ENCODE data around the gene CCDC150.

DNA sequence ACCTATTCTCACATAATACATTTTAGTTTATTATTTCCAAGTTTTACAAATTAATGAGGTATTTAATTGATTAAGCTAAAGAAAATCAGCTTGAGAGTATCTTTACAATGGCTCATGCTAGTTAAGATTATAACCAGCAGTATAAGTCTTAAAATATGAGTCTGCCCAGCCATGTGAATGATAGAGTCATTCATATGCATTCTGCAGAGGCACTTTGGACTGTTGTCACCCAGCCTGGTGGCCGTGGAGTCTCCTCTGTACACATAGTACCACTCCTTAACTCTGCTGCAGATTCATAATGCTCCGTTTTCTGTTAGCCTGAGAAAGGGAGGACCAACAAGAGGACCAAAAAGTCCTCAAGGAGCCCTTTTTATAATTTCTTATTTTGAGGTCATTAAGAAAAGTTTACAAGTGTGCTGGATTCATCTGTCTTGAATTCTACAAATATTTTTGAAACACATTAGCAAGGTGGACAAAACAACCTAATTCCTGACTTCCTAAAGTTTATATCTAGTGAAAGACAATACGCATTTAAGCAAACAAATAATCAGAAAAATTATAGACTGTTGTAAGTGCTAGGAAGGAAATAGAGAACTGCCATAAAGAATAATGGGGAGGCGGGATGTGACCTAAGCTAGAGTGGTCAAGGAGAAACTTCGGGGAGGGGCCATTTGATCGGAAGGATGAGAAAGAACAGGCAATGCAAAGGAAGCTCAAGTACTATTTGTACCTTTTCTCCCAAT is 149.0 kb downstream of the MYO1B start:
- RRBS: no CpG with 5 or more reads among the region's 6 CpGs

GRCh38 chr2:191567198-191567525 is 110.8 kb upstream of the NABP1 start:
- RRBS: no CpG with 5 or more reads among the region's 2 CpGs

DNA sequence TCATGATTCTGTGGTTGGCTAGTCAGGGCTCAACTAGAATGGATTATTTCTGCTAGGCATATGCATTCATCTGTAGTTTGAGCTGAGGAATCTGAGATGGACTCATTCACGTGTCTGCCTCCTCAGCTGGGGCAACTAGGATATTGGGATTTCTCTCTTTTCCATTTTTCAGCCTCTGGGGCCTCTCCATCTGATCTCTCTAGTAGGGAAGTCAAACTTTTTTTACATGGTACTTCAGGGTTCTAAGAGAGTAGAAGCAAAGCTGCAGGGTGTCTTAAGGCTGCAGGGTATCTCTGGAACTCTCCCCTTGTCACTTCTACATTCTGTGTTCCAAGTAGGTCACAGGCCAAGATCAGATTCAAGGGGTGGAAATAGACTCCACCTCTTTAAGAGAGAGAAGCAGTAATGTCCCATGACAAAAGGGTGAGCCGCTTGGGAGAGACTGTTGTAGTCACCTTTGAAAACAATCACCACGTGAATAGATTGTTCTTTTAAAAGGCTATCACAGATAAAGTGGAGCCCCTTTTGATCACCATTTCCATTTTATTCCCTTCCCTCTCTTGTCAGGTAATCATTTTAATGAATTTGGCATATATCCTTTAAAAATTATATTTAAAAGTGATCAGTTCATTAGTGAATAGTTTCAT is 2.5 kb upstream of the CAVIN2 start:
- RRBS: no CpG with 5 or more reads among the region's 3 CpGs

- RRBS: no CpG with 5 or more reads among the region's 5 CpGs
Measured at GRCh38 chr2:195532848-195533429, 124.1 kb upstream of the SLC39A10 start.

GRCh38 chr2:195533766-195534739 is 123.0 kb upstream of the SLC39A10 start:
- RRBS: no CpG with 5 or more reads among the region's 9 CpGs

DNA sequence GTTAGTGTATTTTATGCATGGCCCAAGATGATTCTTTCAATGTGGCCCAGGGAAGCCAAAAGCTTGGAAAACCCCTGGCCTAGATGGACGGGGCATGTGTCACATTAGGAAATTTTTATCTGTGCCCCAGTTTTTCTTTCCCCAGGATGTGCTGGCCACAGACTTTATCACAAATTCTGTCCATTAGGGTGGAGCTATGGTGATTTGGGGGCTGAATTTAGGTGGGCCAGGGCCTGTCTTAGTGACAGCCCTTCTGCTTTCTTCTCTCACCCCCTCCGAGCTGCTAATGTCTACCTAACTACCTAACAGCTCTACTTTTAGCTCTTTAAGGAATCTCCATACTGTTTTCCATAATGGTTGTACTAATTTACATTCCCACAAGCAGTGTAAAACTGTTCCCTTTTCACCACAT is 8.7 kb upstream of the DNAH7 start:
- RRBS: no CpG with 5 or more reads among the region's 2 CpGs

GRCh38 chr2:196113347-196113883 is 44.8 kb upstream of the DNAH7 start:
- RRBS: no CpG with 5 or more reads among the region's 6 CpGs

DNA sequence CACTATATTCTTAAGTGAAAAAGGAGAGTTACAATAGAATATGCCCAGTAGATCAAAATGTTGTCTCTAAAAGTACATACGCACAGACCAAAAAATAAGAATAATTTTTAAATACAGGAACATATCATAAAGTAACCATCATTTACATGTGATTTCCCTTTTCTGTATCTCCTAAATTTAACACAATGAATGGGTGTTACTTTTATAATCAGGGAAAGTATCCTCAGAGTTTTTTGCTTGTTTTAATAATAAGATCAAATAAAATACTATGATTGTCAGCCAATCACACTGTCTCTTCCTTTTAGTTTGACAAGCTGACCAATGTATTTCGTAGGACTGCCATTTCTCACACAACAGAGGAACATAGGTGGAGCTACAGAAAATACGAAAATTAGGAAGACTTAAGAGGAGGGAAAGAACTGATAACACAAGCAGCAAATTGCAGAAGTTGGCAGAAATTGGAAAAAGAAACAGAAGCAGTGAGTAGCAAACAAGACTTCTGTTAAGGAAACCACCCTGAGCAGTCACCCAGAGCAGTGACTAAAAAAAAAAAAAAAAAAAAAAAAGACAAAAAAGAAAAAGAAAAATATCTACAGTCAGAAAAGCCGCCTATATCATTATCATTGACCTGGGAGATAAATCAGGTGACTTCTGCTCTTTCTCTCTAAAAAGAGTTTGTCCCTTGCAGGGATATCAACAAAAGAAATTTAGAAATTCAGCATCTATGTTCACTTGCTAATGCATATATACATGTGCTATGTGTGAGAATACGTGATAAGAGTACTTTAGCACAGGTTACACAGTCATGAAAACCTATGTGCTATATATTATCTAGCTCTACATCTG is 21.5 kb downstream of the STK17B start:
- RRBS: no CpG with 5 or more reads among the region's 5 CpGs

- RRBS: no CpG with 5 or more reads among the region's 4 CpGs
Measured at GRCh38 chr2:196152751-196153363, 18.5 kb downstream of the STK17B start.

DNA sequence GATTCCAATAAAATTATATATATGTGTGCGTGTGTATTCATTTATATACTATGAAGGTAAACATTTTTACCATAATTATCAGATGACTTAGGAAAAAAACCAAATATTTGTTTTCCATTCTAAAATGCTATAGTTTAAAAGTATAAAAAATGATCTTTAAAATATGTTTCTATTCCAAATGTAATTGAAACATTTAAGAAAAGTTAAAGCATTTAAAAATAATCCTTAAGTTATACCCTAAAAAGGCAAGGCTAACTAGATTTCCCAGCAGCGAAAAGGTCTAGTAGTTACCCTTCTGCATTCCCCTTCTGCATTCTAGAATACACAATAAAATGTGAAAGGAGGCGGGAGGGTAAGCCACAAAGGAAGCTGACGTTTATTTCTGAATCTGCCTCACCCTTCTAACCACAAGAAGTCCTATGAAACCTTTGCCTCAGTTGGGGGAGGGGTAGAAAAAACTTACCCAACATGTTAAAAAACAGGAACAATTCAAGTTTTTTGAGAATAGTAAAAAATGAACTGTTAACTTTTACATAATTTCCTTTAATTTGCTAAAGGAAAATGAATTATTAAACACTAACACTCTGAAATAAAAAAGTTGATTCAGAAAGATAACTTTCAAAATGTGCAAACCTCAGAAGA is 11.3 kb downstream of the STK17B start:
- RRBS: no CpG with 5 or more reads among the region's 4 CpGs

DNA sequence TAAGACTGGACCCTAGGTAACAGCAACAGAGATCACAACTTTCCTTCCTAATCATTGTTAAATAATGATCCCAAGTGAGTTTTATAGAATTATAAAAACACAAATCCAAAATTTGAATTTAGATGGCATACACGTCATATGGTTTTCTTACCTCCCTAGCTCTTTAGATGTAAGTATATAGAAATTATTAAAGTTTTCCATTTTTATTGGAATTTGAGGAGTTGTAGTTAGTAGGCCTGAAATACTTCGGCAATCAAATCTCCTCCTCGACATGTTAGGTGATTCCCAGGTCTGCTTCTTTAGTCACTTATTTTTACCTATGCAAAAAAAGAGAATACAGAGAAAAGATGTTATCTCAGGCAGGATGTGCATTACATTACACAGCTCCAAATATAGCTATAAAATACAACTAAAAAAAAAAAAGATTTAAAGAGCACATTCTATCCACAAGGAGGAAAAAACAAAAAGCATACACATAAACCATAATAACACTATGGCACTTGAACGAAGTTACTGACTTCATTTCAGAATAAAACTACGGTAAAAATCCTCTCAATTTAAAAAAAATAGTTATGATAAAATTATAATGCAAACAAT is 8.2 kb downstream of the STK17B start:
- RRBS: no CpG with 5 or more reads among the region's 5 CpGs

DNA sequence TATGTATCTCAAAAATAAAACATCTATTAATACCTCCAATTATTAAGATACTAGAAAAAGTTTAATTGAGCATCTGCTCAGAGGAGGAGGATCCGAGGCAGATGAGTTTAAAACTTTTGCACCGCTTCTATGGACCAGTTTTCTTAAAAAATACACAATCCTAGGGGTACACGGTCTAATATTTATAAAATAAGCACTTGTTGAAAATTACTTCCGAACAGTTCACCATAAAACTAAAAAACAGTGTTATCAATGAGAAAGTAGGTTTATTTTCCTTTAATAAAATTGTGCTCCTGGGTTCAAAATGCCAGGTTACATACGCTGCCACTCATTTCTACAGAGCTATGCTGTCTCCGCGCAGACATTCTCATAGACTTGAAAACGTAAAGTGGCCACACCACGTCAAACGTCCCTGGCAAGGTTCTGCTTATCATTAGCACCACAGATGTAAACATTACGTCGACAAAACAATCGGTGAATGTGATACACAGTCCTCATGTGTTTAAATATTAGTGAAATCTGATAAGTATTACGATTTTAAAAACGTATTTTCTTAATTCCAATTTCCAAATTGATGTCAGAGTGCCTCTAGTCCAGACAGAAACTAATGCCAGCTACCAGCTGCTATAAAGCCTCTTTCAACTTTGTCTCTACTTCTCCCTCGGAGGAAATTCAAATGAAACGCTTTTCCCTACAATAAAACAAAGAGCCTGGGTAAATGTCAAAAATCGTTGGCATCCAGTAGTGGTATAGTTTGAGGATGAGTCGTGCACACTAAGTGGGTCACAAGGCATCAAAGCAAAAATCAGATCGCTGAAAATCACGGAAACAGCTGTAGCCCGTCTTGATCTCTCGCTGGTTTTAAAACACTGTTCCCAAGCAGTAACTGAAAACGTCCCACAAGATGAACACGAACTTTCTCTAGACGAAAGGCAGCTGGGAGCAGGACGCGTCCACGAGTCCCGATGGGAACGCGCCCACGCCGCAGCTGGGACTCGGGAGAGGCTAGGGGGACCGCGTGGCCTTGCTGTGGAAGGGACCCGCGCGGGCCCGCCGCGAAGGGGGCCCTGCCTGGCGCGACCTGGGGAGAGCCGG is 1.1 kb downstream of the STK17B start:
- RRBS: no CpG with 5 or more reads among the region's 46 CpGs

- RRBS: no CpG with 5 or more reads among the region's 2 CpGs
Measured at GRCh38 chr2:196172495-196172948, 1.1 kb upstream of the STK17B start.

DNA sequence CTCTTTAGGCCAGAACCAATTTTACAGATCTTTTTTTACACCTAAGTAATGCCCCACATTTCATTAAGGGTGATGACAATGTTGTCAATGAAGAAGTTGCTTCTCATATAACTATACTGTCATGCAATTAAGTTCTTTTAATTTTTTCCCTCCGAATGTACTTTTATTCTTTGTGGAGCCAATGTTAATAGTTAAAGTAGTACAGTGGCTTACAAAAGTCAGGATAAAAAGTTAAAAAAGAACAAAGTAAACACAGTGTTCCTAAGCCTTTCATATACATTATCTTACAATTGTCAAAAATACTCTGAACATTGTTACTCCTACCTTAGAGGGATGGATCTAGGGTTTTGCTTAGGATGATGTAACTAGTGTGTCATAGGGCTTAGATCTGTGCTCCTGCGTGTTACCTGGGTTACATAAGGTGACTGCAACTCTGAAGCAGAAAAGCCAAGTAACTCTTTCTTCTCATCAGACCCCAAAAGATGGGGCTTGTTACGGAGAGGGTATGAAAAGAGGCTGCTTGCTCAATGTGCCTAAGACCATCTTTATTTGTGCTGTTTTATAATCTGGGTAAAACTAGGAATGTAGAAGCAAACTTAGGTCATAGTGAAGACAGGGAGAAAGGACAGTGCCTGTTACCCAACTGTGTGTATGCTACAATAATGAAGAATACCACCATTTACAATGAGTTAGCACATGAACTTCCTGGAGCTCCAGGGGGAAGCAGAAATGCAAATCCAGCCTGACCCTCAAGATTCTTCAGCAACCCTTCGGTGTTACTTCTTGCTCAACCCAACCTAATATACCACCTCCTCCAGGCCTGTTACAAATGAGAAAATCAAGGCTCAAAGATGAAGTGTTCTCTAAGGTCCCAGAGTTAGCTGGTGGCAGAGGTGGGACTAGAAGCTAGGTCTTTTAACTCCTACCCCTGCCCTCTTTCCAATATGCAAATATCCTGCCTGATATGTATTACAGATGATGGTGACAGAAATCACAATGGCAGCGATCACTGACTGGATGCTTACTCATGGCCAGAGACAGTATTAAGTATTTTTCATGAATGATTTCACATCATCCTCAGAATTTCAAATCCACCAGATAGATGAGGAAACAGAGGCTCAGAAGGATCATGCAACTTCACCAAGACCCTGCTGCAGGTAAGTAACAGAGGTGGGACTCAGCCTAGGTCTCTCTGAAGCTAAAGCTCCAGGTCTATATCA is 42.1 kb upstream of the STK17B start:
- RRBS: no CpG with 5 or more reads among the region's 5 CpGs

- RRBS: no CpG with 5 or more reads among the region's 5 CpGs
Measured at GRCh38 chr2:196232841-196233507, 61.6 kb upstream of the STK17B start.

DNA sequence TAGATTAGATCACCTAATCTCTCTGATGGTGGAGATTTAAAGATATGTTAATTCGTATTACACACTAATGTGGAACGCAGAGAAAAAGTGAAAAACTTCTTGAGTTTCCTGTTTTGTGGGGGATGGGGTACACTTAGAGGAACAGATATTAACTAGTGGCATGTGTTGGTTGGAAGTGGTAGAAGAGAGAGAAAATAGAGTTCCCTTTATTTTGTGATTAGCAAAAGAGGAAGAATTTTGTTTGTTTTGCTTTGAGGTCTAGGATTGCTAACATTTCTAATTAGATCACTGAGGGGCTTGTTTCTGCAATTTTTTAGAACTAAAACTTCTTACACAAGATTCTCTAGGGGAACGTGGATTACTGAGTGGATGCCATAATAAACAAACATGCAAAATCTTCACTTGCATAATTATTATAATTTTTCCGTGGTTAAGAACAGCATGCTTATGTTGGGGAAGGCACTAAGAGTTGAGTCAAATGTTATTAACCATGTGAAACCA is 97.3 kb upstream of the STK17B start:
- RRBS: no CpG with 5 or more reads among the region's 4 CpGs

DNA sequence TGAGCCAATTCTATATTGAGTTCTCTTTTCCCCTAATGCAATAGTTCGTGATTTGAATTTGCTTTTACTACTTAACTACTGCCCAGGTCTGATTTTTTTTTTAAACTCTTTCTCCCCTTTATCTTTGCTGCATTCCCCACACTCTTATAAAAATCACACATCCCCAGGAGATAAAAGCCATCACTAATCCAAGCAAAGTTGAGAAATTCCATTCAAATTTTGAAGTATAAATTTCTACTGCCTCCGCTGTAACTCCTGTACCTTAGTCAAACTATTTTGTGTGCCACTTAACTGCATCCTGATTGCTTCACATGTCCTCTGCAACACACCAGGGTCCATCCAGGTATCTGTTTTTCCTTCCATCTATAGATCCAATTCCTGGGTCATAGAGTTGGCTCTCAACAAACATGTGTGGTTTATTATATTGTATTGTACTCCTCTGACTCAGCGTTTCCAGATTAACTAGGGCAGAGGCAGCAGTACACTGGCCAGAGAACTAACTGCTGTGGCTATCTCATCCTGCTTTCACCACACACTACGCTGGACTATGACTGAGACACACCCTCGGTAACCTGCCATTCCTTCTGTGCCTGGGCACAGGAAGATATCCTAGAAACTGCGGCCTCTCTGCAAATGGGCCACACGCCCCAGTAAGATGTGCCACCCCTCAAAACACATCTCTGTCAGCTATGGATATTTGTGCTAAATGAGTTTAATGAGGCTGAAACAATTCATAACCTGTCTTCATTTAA is 159.6 kb upstream of the STK17B start:
- RRBS: no CpG with 5 or more reads among the region's 7 CpGs

GRCh38 chr2:196639227-196640031 is at the start of gene CCDC150:
CCDC150 (plus strand) TSS chr2:196639715.
- RRBS: 3% methylated on average over 20 of the region's 53 CpGs

DNA sequence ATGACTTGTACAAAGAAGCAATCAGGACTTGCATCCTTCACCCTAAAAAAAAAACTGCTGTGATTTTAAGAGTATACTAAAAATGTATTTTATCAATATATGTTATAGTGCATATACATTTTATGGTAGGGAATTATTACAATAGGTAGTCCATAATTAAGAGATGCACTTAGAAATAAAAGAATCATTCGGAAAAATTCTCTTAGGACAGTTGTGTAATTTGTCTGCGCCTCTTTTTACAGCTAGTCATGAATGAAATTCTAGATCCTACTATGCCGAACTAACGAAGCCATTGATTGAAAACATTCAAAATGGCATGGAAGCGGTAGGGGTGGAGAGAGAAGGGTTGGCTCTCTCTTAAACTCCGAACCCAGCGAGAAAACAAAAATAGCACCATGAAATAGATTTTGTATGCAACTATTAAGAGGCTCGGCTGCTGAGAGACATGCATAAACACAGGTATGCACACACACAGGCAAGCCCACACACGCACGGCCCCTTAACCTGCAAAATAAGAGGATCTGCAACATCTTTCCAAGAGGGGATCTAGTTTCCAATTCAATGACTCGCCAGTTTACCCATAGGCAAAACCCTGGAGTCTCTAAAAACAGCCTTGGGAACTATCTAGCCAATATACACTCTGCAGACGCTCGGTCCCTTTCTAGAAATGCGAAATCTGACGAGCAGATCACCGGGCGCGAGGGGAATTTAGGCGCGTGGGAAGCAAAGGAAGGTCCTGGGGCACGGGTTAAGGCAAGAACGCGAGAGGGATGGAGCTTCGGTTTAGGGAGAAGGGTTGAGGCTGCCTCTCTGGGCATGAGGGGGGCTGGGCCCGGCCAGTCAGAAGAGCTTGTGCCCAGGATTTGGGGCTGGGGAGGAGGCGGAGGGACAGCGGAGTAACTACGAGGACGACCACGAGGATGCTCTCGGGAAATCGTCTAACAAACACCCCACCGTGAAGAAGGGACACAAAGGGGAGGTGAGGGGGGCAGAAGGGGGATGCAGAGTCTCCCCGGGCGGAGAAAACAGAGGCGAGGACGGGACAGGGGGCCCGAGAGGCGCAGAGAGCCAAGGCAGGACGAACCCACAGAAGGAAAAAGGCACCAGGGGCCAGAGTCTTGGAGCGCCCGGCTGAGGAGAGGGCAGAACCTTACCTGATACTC is 810 bp downstream of the PGAP1 start:
- RRBS: no CpG with 5 or more reads among the region's 42 CpGs

- RRBS: no CpG with 5 or more reads among the region's 12 CpGs
Measured at GRCh38 chr2:196990711-196991215, 64.3 kb upstream of the PGAP1 start.

Measured in epithelial cell of esophagus (primary cell).